Measurements from ENCODE around the genes SEMA6D, MYEF2, EID1, SHC4, DTWD1 and USP8.

DNA sequence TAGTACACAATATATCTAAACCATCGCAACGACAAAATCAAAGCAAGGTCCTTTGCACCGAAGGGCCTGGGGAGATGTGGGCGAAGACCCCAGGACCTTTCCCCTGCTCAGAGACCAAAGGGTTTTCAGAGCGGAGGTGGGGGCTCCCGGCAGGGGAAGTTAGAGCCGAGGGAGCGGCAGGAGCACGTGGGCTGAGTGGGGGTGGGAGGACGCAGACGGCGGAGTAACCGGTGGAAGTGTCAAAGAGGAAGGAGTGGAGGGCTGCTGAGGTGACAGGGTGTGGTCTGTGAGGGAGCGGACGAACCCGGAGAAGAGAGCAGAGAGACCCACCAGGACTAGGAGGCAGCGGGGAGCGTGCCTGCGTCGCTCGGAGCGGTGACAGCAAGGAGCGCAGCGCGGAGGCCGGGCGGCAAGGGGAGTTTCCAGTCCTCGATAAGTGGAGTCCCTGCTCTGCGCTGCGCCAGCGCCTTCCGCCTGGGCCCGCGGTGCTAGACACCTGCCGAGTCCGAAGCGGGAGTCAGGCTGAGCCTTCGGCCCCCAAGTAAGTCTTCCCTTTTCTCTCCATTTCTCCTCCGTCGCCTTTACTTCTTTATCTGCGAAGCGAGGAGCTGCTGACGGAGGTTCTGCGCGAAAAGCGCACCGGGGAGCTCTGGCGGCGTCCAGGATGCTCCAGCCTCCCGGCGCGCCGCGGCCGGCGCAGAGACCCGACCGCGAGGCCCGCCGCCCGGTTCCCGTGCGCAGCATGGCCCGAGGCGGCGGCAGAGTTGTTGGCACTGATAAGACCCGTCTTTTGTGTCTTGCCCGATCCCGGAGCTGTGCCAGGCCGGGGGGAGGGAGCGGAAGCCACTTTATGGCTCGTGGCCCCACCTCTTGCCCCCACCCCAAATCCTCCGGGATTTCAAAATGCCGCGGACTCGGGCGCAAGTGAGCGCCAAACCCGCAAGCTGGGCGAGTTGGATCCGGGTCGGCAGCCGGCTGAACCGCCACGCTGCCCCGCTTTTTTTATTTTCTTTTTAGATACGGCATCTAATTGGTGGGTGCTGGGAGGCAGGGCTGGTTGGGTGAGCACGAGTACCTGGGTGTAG is 533.1 kb upstream of the SEMA6D start:
- PRO-cap, 2 experiments = no peak in any of the 2 experiments

- PRO-cap, 2 experiments = no peak in any of the 2 experiments
Measured at GRCh38 chr15:47332179-47332430, 385.2 kb upstream of the SEMA6D start.

GRCh38 chr15:47716711-47717653 is at the start of gene SEMA6D:
TSS of gene SEMA6D (plus strand) at chr15:47717505.
- PRO-cap, 2 experiments = no peak in any of the 2 experiments

DNA sequence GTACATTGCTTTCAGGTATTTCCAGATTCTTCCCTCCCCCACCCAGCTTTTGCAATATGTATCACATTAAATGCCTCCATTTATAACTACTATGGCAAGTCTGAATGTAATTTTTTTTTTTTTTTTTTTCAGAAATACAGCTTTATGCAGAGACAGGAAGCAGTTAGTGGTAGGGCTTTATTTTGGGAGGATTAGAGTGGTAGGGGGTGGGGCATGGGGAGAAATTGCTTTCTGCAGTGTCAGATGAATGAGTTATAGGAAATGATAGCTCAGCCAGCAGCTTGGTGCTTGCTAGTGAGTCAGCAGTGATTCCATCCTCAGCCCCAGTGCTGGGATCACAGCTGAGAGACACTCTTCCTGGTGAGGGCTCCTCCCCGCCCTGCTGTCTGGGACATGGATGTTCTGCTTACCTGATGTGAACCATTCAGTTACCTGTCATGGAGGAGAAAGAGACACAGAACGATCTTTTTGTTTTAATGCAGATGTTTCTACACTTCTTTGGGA is 39.5 kb downstream of the SEMA6D start:
- PRO-cap, 2 experiments = no peak in any of the 2 experiments

GRCh38 chr15:48159352-48160254 is 18.5 kb downstream of the MYEF2 start:
- PRO-cap, 2 experiments = no peak in any of the 2 experiments

GRCh38 chr15:48177560-48178753 is at the start of gene MYEF2:
TSS of gene MYEF2 (minus strand) at chr15:48178295.
- PRO-cap, 2 experiments = peak in 2 of 2 experiments; most common minus-strand start chr15:48178367 (in 1)

DNA sequence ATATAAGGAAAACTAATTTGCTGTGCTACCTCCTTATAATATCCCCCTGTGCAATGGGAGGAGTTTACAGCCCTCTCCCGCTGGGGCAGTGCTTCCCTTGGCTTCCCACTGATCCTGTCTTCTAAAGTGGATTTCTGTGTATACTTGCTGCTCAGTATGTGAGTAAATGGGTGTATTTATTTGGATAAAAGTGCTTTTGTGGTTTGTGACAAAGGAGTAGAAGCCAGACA is 68.7 kb downstream of the DUT start:
- PRO-cap, 2 experiments = no peak in any of the 2 experiments

DNA sequence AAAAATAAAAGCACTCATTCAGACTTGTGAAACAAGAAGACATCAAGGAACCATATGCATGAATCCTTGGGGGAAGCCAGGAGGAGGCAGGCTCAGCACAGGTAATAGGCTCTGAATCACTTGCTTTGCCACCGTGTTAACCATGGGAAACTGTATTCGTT is 42.4 kb downstream of the FBN1 start:
- PRO-cap, 2 experiments = no peak in any of the 2 experiments

GRCh38 chr15:48610593-48611080 is 34.9 kb downstream of the FBN1 start:
- PRO-cap, 2 experiments = no peak in any of the 2 experiments

- PRO-cap, 2 experiments = no peak in any of the 2 experiments
Measured at GRCh38 chr15:48671375-48671736, 25.8 kb upstream of the FBN1 start.

DNA sequence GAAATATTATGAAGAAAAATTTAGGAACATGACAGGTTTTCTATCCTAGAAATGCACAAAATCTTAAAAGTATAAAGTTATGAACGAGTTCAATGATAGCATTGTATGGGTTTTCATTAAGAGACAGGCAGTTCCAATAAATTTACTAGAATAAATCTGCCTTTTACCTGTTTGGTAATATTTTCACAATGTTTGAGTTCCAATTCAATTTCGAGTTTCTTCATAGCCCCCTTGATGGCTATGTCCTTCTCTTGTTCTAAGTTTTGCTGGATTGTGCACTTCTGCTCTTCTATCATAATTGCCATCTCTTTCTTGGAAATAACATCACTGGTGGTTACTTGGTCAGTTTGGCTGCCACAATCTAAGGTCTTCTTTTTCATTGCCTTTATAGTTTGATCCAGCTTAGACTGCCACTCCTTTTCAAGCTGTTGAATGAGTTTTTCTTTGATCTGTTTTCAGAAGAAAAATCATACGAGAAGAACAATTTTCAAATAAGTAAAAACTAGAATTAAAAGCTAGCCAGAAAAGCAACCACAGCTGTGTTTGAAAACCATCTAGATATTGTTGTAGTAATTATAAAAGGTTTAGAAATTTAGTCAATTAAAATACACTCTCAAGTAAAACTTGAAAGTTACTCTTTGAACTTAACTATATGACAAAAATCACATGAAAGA is 48.5 kb downstream of the CEP152 start:
- PRO-cap, 2 experiments = no peak in any of the 2 experiments

- PRO-cap, 2 experiments = peak in 2 of 2 experiments; most common plus-strand start chr15:48878134 (in 2); most common minus-strand start chr15:48878009 (in 2)
Measured at GRCh38 chr15:48877824-48879082, at the start of gene EID1. TSS of gene EID1 (plus strand) at chr15:48878134.

- PRO-cap, 2 experiments = no peak in any of the 2 experiments
Measured at GRCh38 chr15:48963336-48964103, at the start of gene SHC4. TSS of gene SHC4 (minus strand) at chr15:48963919.

- PRO-cap, 2 experiments = no peak in any of the 2 experiments
Measured at GRCh38 chr15:49428052-49429170, 5.4 kb downstream of the FGF7 start.

- PRO-cap, 2 experiments = peak in 2 of 2 experiments; most common plus-strand start chr15:49621048 (in 2); most common minus-strand start chr15:49620844 (in 2)
Measured at GRCh38 chr15:49620557-49621635, at the start of gene DTWD1. TSS of gene DTWD1 (plus strand) at chr15:49621048.

DNA sequence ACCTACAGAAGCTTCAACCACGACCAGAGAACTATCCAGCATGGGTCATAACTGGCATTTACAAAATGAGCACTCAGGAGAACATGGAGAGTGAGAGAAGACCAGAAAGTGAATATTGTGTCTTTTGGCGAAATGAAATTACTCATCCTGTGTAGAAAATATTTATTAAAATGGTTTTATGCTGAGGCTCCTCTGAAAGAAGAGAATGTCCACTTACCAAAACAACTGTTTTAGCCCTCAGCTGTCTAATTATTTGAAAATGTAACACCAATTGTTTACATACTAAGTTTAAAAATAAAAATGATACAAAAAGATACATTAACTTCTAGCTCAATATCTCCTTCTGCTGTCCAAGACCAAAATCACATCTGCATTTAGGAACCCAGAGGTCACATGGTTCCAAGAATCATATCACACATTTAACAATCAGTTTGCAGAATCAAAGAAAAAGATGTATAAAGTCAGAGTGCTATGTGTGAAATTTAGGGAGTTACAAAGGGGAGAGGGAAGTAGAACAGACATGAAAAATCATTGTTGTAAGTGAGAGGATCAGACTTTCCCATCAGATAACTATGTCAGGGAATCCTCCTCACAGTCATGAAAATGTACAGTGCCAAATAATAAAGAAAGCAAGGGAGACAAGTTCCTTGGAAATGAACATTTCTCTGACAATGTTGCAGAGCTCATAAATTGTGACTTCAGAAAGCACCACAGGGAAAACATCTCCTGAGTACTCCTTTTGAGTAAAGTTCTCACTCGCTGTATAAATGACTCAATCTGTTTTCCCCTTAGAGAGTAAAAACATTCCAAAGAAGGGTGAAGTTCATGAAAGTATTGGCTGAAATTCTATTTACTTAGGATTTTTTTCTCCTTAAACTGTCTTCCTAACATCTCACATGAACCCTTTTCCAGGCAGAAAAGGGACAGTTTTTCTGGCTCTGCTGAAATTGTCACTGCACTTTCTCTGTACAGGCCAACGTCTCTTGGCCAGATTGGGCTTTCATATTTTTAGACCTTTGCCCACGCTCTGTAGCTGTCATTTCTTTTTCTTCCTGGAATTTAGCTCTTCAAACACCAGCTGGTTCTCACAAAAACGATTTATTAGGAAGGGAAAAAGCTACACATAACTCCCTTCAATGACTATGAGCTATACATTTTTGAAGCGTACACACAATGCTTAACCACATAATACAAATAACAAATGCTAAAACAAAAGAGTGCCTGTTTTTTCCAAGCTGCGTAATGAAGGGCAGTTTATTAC is 216.5 kb downstream of the ATP8B4 start:
- PRO-cap, 2 experiments = no peak in any of the 2 experiments

DNA sequence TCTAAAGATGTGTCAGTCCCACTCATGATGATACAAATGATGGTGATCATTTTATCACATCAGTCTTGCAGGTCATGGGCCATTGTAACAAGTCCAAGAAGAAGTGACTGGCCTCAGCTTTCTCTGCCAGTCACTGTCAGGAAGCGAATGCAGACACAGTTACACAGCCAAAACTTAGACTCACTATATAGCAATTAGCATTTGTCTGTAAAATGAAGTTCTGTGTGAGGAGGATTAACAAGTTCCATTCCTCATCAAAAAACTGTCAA is 18.5 kb downstream of the ATP8B4 start:
- PRO-cap, 2 experiments = no peak in any of the 2 experiments

- PRO-cap, 2 experiments = no peak in any of the 2 experiments
Measured at GRCh38 chr15:50107574-50108024, 11.4 kb downstream of the ATP8B4 start.

DNA sequence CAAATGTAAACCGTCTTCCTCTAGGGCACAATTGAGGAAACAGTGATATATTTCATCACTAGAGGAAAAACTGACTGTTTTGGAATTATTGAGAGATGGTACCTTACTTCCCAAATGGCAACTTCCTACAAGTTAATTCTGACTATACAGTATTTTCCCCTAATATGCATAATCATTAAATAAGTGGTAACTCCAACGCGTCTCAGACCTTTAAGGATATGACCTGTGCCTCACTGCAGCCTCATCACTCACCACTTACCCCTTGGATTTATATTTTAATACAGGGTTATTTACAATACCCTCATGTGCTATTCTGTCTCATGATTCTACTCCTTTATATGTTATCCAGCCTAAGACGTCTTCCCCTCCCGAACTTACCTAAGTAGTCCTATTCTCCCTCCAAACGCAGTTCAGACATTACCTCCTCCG is 13.3 kb downstream of the GABPB1 start:
- PRO-cap, 2 experiments = no peak in any of the 2 experiments

- PRO-cap, 2 experiments = peak in 2 of 2 experiments; most common plus-strand start chr15:50424387 (in 2); most common minus-strand start chr15:50424358 (in 2)
Measured at GRCh38 chr15:50423865-50424641, at the start of gene USP8. TSS of gene USP8 (plus strand) at chr15:50424405.

Data from Metastatic Liver Carcinoma in the Adrenal Gland (tissue), 2 donors.